Sternocleidomastoid (tissue), 1 donor: ENCODE data around the gene CDHR1.

DNA sequence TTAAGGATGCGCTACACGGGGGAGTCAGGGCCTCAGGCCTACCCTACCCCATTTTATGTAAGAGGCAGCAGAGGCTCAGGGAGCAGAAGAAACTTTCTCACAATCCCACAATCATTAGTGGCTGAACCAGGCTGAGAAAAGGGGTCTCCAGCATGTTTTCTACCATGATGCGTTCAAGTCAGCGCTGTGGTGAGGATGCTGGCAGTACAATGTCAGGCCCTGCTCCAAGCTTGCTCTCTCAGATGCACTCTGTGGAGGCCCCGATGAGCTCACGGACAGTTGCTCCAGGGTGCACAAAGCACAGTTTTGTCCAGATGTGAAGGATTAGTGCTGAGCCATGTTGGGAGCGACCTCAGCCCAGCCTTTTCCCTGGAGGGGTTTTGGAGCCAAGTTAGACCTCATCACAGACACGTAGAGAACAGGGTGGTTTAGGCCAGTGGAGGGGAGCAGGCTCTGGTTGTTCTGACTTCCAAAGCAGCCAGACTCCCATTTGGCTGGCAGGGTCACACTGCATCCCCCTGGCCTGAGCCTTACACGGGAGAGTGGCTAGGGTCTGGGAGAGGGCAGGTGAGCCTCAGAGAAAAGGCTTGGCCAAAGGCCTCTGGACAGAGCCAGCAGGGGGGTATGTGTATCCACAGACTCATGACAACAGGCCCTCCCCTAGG is 4.5 kb downstream of the PLAC9 start:
- PRO-cap, result no peak

DNA sequence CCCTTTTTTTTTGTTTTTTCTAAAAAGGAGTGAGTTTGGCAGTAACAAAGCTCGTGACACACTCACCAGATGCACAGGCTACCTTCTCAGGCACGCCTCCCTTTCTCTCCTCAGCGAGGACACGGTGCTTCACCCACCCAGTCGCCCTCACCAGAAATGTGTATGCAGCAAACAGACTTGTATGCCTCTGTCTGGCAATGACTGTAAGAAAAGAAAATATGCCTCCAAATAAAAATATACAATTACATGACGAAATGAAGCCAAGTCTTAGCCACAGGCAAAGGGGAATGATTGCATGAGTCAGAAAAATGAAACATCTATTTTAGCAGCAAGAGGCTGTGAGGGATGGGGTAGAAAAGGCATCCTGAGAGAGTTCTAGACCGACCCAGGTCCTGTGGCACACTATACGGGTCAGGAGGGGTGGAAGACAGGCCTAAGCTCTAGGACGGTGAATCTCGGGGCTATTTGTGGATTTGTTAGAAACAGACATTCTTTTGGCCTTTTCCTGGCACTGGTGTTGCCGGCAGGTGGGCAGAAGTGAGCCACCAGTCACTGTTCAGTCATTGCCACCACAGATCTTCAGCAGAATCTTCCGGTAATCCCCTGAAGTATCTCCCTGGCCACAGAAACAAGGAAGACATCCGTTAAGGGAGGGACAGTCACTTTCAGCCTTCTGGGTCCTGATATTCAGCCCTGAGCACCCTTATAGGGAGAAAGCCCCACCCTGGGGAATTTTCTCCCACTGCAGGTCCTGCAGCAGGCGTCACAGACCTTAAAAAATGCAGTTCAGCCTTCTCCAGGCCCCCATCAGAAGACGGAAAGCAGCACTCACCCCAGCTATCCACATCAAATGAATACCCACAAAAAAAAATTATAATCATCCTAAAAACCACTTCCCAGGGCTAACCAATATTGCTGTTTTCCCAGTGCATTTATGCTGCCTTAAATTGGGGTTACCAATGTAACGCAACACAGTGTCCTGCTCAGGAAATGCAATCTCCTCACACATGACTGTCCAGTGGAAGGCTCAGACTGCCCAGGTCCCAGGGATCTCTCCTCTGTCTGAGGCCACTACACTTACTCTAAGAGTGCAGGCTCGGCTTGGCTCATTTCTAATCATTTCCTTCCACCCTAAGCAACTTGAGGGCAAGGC is 23.1 kb downstream of the PLAC9 start:
- PRO-cap, result no peak

DNA sequence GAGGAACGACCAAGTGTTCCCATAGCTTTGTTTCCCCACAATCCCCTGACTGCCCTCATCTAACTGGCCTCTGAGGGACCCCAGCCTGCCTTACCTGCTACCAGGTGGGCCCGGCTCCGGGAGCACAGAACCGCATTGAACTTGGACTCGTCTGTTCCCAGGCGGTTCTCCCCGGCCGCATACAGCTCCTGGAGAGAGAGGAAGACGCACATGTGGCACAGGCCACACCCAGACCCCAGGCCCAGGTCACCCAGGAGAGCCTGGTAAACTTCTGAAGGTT is 29.3 kb downstream of the PLAC9 start:
- PRO-cap, result no peak

GRCh38 chr10:80171094-80172324 is 33.8 kb downstream of the ANXA11 start:
- PRO-cap, result bidirectional peak, plus-strand start at chr10:80171568, minus-strand start at chr10:80171320

- PRO-cap, result bidirectional peak, plus-strand start at chr10:80204481, minus-strand start at chr10:80204330
These were observed 1.1 kb downstream of the ANXA11 start for GRCh38 chr10:80204115-80204686.

GRCh38 chr10:80281744-80282572 is 7.5 kb downstream of the MAT1A start:
- PRO-cap, result no peak

DNA sequence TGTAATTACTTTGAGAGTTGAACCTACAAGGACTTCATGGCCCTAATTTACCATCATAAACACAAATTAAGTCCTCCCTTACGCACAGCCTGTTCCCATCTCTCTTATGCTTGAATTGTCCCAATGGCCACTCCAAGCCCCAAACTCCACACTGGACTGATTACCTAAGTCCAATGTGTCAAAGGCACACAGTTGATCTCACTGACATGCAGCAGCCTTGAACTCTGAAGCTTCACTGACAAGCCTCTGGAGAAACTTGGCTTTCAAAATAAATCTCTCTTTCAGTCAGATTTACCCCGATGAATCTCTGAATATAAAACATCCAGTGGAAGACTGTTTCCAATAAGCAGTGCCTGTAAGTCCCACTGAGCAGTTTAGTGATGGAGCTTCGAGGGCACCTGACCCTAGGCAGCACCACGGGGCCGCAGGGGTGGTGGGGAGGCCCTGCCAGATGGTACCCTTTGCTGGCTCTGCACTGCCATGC is 3.2 kb upstream of the MAT1A start:
- PRO-cap, result no peak

DNA sequence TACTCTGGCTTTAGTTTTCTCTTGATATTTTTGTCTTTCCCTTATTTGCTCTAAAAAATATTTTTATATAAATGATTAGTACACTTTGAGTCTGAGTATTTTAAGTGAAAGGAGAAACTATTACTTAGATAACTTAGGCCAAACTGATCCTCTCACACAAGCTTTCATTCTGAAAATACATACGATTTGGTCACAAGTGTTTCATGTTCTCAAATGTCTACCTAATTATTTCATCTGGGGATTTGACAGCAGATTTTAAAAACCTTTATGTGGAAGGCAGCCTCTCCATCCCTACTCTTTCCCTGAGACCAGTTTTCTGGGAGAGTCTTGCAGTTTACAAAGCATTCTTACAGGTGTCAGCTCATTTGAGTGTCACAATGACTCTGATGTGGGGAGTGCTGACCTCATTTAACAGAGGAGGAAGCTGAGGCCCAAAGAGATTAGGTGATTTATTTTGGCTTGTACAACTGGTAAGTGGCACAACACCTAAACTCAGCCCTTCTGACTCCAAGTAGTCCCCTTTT is 33.1 kb upstream of the MAT1A start:
- PRO-cap, result no peak

DNA sequence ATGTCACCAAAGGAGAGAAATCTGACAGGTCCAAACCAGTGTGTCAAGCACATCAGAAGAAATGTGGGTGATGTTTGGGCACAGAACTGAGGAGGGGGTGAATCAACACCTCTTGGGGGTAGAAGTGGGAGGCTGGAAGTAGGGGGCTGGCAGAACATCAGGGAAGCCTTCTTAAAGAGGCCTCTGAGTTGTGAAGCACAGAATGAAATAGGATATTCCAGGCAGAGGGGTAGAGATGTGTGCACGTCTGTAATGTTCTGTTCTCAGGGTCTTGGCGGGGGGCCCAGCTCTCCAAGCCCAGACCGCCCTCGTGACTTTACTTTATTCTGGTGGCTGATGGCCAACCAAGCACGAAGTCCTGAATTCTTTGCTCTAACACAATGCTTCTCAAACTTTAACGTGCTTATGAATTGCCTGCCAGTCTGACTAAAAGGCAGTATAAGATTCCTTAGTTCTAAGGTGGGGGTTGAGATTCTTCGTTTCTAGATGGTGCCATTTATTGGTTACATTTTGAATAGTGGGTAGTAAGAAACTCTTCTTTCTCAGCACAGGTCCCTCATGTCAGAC is 8.1 kb downstream of the PRXL2A start:
- PRO-cap, result no peak

DNA sequence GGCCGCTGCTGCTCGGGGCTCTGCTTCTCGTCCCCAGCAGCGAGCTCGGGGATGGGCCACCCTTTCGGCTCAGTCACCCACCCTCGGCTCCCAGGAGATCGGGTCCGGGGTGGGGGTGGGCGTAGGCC is 492 bp downstream of the TSPAN14 start:
- PRO-cap, result no peak

DNA sequence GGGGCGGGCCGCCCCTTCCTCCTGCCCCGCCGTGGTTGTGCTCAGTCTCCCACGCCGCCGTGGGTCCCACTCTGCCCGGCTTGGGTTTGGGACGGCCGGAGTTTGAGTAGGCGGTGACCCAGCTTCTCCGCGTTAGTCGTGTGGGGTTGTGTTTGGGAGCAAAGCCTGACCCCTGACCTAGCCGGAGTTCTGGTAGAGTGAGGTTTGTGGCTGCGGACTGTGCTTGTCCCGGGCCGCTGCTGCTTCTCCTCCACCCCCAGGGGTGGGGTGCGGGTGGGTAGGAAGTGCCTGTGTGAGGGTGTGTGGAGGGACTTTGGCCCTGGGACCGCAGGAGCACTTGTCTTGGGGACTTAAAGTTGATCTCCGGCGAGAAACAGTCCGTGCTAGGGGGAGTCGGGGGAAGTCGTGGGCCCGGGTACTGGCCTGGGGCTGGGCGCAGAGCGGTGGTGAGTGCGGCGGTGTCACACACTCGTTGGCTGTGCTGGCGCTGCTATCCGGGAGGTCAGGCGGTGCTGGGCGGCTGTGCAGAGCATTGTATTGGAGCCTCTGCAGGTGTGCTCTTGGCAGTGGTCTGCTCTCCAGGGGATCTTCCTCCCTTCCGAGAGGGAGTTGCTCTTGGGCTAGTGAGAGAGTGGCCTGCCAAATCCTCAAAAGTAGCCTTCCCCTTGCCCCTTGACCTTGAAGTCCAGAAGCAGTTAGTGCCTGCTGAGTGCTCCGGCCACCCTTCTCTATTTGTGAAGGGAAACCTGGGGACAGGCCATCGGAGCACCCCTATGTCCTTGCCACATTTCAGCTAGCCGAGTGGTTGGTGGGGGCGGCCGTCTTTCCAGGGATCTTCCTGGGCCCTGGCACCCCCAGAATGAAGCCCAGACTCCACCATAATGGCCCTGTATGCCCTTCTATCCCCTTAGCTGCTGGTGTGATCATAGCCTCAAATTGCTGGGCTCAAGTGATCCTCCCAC is 1.0 kb downstream of the TSPAN14 start:
- PRO-cap, result bidirectional peak, plus-strand start at position 195 of the sequence, minus-strand start at position 199 of the sequence

DNA sequence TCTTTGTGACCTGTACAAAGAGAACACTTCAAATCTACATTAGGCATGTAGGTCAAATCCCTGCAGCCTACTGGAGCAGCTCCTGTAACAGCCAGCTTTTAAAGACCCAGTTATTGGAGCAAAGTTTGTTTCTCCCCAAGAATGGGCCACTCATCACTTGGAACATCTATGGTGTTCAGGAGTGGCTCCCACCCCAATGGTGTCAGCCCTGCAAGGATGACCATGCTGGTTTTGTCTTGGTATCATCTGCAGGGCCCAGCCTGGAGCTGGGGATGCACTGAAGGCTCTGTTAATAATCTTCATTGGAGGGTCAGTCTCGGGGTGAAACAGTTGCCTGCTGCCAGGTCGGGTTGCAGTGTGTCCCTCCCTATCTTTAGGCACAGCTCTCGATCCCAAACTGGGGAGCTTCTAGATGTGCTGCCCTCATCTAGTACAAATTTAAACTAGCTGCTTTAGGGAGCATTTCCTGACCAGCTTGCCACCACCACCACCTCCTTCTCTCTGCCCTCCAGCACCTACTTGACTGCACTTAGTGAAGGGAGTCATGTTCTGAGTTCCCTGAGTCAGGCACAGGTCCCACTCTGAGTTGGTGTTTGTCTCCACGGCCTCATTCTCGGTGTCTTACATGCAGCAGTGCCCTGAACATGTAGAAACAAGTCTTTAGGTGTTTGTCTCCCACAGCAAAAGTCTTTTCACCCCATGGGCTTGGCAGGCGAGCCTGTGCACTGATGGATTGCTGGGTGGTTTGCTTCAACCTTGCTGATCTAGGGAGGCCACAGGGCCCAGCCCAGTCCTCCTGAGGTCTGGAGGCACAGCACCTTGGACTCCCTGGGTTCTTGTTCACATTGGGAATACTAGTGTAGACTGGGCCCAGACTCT is 16.7 kb downstream of the TSPAN14 start:
- PRO-cap, result no peak

DNA sequence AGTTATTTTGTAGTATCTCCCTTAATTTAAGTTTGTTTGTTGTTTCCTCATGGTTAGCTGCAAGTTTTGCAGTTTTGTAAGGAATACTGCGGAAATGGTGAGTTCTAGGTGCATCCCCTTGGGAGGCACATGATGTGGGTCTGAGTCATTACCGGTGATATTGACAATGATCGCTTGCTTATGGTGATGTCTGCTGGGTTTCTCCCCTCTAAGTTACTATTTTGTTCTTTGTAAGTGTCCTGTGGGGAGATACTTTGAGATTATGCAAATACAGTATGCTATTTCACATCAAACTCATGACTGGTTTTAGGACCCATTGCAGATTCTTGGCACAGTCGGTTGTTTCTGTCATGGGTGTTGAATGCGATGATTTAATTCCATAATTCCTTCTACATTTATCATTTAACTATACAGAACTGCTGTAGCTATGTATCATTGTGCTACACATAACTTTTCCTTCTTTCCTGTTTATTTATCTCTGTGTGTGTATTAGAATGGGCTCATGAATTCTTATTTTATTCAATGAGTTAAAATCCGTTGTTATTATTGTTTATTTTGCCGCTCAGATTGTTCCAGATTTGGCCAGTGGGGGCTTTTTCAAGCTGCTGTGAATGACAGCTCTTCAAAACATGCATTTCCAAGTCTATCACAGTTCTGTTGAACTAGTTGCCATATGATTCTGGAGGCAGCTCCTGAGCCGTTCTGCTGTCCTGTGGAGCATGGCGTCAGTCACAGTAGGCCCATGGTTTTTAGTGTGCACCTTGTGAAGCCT is 18.3 kb downstream of the TSPAN14 start:
- PRO-cap, result no peak

DNA sequence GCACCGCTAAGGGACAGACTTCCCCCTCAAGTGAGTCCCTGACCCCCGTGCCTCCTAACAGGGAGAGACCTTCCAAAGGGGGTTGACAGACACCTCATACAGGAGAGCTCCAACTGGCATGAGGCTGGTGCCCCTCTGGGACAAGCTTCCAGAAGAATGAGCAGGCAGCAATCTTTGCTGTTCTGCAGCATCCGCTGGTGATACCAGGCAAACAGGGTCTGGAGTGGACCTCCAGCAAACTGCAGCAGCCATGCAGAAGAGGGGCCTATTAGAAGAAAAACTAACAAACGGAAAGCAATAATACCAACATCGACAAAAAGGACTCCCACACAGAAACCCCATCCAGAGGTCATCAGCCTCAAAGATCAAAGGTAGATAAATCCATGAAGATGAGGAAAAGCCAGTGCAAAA is 280.8 kb downstream of the SH2D4B start:
- PRO-cap, result no peak

- PRO-cap, result no peak
These were observed 593.5 kb upstream of the GHITM start for GRCh38 chr10:83545748-83546338.

- PRO-cap, result no peak
These were observed at the start of gene CDHR1 for GRCh38 chr10:84194367-84195040. Gene CDHR1 (plus strand): TSS chr10:84194537.

DNA sequence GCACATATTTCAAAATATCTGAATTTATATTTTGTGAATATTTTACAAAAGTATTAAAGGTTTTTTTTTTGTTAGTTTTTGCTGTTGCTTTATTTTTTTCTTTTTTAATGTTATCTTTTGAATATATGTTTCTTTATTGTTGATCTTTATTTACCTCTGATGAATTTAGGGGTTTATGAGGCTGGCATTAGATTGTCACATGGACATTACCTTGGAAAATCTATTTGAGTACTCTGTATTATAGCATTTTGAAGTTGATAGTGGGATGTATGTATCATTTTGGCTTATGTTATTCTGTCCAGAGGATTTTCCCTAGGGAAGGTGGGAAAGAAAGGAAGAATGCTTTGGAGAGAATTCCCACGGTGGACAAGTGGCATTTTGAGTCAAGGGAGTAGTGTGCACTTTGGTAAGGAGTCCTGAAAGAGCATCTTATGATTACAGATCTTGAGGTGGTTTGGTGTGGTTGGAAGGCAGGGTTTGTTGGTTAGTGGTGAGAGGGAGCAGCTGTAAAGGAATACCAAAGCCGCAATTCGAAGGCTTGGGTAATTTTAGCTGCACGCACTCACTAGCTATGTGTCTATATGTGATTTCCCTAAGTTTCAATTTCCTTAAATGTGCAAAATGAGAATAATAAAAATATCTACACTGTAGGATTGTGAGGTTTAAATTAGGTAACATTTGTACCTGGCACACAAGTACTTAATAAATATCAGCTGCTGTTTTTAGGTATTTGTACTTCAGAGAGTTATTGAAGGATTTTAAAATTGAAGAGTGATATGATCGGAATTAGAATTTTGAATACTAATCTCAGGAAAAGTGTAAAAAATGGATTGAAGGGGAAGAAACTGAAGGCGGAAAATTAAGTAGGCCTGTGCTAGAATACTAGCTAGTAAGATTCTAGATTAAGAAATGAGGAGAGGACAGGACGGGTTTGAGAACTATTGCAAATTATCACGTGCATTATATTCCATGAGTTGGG is 16.2 kb downstream of the CCSER2 start:
- PRO-cap, result no peak

- PRO-cap, result no peak
These were observed 435.6 kb downstream of the CCSER2 start for GRCh38 chr10:84763938-84764452.

DNA sequence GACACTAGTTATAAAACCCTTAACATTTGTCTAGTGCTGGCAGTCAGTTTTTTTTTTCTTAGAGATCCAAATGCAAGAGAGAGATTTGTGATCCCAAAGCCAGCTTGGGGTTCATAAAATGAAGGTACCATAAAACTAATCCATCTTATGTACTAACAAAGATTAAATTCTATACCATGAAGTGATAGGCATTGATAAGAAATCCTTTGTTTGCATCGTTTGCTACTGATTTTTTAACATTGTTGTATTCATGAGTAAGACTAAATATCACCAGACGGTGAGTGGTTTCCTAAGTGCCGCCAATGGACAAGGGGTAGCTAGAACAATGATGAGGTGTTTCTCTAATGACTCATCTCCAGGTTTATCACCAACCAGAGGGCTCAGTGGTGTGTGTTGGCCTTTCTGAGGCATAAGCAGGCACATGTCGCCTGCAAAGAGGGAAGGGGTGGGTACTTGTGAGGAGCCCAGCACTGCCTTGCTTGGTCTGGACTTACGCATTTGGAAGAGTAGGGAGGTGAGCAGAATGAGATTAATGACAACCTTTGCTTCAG is 722.8 kb downstream of the GRID1 start:
- PRO-cap, result no peak

- PRO-cap, result no peak
These were observed 1.7 kb downstream of the GRID1 start for GRCh38 chr10:86364703-86365543.